ENCODE measurements around the gene SHPRH.

GRCh38 chr6:145963504-145964701, at the start of gene SHPRH:
Gene SHPRH, minus strand, starts transcription at chr6:145964358.
- PRO-cap = bidirectional peak, plus-strand start at chr6:145964584, minus-strand start at chr6:145964333

GRCh38 chr6:146434276-146434826, 109.3 kb upstream of the RAB32 start:
- PRO-cap = no peak

DNA sequence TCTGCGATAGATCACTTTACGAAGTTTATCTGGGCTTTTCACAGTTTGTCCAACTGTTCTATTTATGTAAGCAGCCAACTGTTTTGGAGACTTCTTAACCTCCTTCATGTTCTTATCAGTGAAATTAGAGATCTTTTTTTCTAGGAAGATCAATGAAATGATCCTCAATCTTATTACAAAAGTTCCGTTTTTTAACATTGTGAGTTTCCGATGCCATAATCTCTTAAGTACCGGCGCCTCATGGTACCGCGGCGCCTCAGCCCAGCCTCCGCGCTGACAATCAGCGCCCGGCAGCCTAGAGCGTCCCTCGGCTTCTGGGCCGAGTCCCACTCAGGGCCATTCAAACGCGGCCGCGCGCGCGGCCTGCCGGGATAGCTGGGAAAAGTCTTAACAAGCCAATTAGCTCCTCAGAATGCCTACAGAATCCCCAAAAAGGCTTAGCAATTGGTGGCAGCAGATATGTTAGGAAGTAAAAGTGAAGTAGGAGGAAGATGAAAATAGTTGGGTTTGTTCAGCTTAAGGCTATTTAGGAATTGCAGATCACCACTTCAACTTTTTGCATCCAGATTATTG, 204.8 kb downstream of the ADGB start:
- PRO-cap = no peak

GRCh38 chr6:146884158-146885284, 285.7 kb downstream of the ADGB start:
- PRO-cap = no peak

GRCh38 chr6:146887690-146888089, 288.9 kb downstream of the ADGB start:
- PRO-cap = no peak

DNA sequence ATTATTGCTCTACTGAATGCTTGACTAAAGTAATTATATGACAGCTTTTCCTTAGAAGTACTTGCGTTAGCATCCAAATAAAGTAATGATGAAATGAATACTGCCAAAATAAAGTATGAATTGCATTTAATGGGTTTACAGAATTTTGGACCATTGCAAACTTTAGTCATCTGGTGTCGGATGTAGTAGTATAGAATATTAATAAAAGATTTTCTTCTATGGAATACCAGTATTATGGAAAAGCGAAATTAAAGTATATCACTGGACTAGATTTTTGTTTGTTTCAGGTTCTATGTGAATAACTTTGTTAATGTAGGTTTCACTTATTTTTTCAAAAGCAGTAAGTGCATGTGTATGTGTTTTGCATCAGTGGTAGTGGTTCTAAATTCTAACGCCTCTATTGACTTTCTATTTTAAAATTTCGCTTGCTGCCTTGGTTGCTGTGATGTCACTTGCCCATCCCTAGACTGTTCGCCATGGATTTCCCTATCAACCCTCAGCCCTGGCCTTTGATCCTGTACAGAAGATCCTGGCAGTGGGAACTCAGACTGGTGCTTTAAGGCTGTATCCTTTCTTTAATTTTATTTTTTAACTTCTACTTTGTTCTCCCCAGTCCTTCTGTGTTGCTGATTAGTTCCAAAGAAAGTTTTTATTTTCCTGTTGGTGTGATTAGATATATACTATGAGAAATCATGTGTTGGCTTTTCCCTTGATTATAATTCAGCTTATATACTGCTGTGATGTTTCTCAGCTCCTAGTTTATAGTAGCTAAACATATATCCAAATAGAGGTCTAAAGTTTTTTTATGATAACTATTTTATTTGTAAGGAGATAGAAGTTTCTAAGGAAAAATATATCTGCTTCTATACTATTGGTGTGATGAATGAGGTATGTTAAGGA, 1.5 kb downstream of the STXBP5 start:
- PRO-cap = no peak

GRCh38 chr6:147211423-147211838, 7.2 kb downstream of the STXBP5 start:
- PRO-cap = no peak

DNA sequence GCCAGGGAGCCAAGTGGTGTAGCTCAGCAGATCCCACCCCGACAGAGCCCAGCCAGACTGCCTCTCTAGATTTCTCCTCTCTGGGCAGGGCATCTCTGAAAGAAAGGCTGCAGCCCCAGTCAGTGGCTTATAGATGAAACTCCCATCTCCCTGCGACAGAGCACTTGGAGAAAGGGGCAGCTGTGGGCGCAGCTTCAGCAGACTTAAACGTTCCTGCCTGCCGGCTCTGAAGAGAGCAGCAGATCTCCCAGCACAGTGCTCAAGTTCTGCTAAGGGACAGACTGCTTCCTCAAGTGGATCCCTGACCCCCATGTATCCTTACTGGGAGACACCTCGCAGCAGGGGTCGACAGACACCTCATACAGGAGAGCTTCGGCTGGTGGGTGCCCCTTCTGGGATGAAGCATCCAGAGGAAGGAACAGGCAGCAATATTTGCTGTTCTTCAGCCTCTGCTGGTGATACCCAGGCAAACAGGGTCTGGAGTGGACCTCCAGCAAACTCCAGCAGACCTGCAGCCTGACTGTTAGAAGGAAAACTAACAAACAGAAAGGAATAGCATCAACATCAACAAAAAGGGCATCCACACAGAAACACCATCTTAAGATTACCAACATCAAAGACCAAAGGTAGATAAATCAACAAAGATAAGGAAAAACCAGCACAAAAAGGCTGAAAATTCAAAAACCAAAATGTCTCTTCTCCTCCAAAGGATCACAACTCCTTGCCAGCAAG, 47.4 kb downstream of the STXBP5 start:
- PRO-cap = no peak

DNA sequence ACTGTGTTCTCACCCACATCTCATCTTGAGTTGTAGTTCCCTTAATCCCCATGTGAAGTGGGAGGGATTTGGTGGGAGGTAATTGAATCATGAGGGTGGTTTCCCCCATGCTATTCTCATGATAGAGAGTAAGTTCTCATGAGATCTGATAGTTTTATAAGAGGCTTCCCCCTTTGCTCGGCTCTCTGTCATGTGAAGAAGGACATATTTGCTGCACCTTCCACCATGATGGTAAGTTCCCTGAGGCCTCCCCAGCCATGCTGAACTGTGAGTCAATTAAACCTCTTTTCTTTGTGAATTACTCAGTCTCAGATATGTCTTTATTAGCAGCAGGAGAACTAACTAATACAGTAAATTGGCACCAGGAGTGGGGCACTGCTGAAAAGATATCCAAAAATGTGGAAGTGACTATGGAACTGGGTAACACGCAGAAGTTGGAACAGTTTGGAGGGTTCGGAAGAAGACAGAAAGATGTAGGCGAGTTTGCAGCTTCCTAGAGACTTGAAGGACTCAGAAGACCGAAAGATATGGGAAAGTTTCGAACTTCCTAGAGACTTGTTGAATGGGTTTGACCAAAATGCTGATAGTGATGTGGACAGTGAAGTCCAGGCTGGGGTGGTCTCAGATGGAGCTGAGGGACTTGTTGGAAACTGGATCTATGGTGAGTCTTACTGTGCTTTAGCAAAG, 99.1 kb downstream of the STXBP5 start:
- PRO-cap = no peak

DNA sequence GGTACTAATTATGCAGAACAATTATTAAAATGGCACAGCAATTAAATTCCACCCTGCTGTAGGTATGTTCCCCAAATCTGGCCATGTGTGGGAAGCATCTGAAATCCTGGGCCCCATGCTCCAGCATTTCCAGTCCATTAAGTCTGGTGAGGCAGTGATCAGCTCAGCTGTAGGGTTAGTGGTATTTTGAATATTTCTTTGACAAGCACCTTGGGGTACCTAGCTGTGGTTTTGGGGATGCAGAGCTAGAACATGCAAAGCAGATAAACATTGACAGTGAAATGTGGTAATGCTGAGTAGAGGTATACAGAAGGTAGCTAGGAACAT, 101.8 kb downstream of the STXBP5 start:
- PRO-cap = no peak

DNA sequence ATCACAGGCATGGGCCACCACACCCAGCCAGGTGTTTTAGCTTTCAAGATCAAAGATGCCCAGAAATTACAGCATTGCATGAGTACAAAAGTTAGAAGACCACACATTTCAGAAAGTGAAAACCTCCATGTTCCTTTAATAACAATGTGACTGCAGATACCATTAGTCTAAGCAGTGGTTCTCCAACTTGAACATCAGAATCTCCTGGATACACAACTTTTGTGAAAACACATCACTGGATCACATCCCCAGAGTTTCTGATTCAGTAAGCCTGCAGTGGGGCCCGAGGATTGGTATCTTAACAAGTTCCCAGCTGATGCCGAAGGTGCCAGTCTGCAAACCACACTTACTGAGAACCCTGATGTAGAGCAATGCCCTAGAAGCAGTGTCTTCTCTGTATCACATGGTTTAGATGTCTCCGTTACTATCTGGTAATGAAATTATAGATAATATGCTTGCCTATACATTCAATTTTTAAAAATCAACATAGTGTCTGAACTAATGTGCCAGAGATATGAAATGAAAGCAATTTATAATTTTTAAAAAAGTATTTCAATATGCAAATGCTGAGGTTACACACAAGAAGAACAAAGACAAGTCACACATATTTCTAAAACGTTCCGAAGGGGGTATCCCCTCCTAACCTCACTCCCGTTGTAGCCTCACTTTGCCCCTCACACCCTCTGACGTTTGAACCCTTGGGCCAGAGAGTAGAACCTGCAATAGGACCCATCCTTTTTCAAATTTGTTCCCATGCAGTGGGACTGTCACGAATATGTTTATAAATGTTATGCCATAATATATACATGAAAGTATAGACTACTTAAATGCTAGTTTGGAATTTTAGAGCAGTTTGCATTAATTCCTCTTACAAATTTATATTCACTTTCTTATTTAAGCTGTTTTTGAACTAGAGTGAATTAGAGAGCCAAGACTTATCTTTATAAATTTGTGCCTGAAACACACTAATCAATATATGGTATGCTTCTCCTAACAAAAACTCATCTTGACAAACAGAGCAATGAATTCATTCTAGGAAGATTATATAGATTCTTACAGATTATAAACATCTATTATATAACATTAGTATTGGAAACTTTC, 115.4 kb upstream of the SAMD5 start:
- PRO-cap = no peak

- PRO-cap = no peak
These were observed 643 bp downstream of the SAMD5 start for GRCh38 chr6:147508979-147509686.

- PRO-cap = no peak
These were observed 301 bp downstream of the SASH1 start for GRCh38 chr6:148342957-148343321.

DNA sequence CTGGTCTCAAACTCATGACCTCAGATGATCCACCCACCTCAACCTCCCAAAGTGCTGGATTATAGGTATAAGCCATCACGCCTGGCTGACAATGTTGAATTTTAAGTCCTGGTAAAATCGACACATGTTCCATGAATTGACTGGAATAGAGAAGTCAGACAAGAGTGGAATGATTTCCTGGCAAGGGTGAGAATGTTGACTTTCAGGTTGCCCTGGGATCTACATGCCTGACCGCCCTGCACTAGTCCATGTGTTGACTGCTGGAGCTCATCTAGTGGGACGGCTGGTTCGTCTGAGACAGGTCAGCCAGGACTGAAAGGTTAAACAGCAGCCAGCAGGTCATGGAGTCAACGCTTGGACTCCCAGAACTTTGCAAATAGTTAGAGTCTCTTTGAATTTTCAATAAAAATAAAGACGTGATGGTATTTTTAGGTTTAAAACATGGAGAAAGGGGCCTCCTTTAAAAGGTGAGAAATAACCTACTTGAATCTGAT, 88.8 kb downstream of the SASH1 start:
- PRO-cap = no peak

DNA sequence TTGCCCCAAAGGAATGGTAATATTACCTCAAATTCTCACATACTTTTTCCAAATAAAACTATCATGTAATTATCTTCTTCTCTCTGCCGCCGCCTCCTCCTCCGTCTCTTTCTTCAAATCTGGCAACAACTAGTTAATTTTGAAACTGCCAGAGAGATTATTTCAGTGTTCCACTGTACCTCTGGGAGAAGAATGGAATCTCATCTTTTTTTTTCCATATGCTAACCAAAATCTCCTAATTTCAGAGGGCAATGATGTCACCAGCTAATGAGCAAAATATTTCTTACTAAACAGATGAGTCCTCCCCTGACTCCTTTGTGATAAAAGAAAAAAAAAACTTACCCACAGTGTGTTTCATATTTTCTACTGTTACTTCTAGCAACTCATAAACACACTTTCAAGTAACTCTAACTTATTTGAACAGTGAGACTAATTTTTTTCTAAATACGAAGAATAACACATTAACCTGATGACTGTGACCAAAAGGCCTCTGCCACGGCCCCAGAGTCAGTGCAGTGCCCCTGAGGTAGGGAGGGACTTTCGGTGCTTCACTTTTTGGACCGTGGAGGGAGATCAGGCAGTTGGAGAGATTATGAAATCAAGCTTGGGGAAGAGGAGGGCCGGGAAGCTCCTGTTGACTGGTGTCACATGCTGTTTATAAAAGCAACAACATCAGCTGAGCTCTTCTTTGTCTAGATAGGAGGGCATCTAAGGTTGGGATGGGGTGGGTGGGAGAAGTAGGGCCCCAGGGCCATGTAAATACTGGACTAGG, 159.6 kb downstream of the SASH1 start:
- PRO-cap = no peak

GRCh38 chr6:148524738-148525420, 182.2 kb downstream of the SASH1 start:
- PRO-cap = no peak

DNA sequence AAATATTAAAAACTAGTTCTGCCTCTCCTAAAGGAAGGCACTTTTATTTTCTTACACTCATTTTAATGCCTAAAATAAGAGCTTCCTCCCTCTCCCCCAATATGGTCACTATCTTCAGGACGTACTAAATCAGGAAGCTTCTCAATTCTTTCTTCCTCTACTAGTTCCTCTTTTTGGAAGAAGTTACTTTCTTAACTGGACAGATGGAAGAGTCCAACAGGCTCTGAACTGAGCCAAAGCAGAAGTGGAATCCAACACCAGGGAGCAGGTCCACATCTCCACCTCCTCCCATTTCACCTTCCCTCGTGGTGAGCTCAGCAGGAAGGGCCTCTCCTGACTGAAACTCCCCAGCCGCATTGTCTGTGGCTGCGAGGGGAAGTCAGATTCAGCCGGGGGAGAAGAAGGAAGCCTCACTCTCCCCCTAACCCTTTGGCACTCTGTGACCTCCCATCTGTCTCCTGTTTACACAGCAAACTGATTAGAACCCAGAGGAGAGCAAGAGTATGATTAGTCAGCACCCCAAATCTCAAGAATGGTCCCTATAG, 63.9 kb upstream of the UST start:
- PRO-cap = no peak

GRCh38 chr6:148750681-148751633, 4.1 kb downstream of the UST start:
- PRO-cap = no peak

DNA sequence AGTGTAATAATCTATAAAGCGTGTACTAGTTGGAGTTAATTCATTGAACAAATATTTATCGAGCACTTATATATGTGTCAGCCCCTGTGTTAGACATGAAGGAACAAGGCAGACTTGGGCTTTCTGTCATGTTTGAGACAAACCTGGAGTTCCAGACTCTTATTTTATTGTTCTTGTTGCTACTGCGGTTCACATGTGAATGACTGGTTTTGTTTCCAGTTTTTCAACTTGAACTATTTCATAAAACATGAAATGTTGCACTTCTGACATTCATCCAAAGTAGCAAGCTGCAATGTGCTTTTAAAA, 205.6 kb downstream of the UST start:
- PRO-cap = no peak

GRCh38 chr6:149036856-149037786, 280.4 kb upstream of the TAB2 start:
- PRO-cap = no peak

Data from SP-49 (cell line).